Left lobe of liver (tissue), 1 donor: ENCODE data around the genes DENND2B and SWAP70.

- PRO-cap, result unidirectional peak, minus-strand start at chr11:8810673
Measured at GRCh38 chr11:8810564-8811654, at the start of gene DENND2B. Gene DENND2B, minus strand, starts transcription at chr11:8810674.

- PRO-cap, result no peak
Measured at GRCh38 chr11:8867059-8867400, 44.0 kb upstream of the AKIP1 start.

DNA sequence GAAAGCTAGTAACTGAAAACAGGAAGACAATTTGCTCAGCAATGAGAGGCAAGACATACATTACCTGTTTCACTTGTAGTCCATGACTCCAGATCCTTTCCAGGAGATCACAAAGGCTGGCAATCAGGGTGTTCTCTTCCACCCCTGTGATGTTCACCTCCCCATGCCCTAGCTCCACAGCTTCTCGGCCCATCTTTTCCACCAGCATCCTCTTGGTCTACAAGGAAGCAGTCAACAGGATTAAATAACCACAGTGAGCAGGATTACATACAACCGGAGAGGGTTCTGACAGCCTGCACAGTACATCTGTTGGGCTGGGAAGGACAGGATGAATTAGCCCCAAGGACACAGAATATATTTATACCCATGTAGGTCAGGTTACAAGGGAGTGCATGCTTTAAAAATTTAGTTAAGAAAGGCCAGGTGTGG is 69.3 kb upstream of the SCUBE2 start:
- PRO-cap, result no peak

DNA sequence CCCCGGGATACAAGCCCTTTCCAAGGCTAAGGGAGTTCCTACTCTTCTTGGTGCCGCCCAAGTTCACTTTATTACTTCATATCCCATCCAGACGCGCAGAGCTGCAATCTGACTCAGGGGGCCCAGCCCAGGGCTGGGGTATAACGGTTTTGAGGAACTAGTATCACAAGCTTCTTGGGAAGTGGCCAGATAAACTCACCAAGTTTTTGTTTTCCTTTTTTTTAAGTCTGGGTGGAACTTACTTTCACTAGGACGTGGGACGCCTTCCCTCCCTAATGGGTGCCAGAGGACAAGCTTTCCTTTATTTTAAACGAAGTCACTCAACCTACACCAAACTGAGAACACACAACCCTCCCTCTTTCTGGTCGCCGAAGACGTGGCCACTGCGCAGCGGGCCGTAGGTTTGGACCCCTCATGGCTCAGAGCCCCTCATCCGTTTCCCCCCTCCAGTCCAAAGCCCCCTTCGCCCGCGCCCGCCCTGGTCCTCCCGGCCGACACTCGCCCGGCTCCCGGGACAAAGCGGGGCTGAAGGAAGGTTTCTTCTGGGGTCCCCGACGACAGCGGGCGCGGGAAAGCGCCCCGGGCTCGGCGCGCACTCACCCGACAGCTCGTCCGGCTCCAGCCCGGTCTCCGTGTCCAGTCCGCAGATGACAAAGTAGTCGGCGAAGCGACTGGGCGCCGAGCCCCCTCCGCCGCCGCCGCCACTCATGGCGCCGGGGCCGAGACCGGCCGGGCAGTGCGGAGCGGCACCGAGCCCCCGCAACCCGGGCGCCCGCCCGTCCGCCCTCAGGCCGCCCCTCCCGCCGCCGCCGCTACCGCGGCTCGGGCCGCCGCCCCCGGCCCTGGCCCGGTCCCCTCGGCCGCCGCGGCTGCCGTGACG is 549 bp downstream of the DENND5A start:
- PRO-cap, result unidirectional peak, minus-strand start at position 738 of the sequence

- PRO-cap, result no peak
Measured at GRCh38 chr11:9363093-9363668, 21.3 kb upstream of the IPO7 start.

DNA sequence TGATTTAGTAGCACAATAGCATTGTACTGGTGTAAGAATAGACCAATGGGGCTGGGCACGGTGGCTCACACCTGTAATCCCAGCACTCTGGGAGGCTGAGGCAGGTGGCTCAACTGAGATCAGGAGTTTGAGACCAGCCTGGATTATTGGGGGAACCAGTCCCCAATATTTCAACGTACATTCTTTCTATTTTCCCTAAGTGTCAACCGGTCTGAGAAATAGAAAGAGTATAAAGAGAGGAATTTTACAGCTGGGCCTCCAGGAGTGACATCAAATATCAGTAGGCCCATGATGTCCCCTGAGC is 9.3 kb upstream of the ZNF143 start:
- PRO-cap, result no peak

GRCh38 chr11:9460475-9460865 is 342 bp upstream of the ZNF143 start:
- PRO-cap, result bidirectional peak, plus-strand start at chr11:9461012, minus-strand start at chr11:9460656

GRCh38 chr11:9612907-9613840 is 39.7 kb downstream of the WEE1 start:
- PRO-cap, result bidirectional peak, plus-strand start at chr11:9613416, minus-strand start at chr11:9613205

DNA sequence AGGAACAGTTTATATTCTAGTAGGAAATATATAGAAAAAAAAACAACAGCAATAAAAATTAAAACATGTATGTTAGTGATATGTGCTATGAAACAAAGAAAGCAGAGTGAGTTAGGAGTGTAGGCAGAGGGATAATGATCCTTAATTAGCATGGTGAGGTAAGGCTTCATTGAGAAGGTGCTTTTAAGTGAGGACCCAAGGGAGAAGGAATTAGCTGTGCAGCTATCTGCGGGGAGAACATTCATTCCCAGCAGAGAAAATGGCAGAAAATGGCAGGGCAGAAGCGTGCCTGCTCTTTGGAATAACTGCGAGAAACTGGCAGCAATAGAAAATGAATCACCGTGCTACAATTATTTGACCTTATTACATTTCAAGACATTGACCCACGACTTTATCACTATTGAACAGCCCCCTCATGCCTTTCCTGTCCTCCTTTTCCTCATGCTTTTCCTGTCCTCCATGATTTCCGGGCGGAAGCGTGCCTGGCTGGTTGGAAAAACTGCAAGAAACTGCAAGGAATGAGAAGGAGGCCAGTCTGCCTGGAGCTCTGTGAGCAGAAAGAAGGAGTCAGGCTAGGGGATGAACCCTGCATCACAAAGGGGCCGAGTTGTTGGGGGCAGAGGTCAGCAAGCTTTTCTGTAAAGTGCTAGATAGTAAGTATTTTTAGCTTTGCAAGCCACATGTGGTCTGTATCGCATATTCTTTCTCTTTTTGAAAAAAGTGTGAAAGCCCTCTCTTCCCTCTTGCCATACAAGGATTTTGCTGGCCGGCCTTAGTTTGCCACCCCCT is 37.2 kb upstream of the SWAP70 start:
- PRO-cap, result no peak

GRCh38 chr11:9663831-9664837 is at the start of gene SWAP70:
Gene SWAP70, plus strand, starts transcription at chr11:9664077.
- PRO-cap, result bidirectional peak, plus-strand start at chr11:9664077, minus-strand start at chr11:9664002

DNA sequence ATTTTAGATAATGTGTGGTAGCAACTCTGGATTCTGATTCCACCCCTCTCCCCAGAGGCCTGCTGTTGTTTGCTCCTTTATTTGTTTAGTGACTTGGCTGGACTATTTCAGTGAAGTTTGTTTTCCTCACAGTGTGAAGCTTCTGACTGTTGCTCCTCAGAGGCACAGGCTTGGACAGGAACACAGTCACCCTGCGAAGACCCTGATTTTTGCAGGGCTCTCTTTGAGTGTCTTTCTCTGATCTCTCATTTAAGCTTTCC is 72.5 kb downstream of the SWAP70 start:
- PRO-cap, result no peak

GRCh38 chr11:9758249-9759350 is 94.7 kb downstream of the SWAP70 start:
- PRO-cap, result bidirectional peak, plus-strand start at chr11:9758294, minus-strand start at chr11:9758147

DNA sequence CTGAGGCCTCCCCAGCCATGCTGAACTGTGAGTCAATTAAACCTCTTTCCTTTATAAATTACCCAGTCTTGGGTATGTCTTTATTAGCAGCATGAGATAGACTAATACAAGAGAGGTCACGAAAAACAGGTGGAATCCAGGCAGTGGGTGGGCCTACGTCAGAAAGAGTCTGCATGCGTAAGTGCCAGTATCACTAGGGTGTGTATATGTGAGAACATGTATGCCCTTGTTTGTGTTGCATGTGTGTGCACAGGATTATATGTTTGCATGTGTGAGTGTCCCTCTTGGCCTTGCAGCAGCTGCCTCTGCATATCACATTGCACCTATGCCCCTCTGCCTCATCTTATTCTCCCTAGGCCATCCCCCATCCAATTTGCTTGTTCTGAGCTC is 104.1 kb downstream of the SWAP70 start:
- PRO-cap, result no peak

- PRO-cap, result no peak
Measured at GRCh38 chr11:9855639-9856410, 191.9 kb downstream of the SWAP70 start.

DNA sequence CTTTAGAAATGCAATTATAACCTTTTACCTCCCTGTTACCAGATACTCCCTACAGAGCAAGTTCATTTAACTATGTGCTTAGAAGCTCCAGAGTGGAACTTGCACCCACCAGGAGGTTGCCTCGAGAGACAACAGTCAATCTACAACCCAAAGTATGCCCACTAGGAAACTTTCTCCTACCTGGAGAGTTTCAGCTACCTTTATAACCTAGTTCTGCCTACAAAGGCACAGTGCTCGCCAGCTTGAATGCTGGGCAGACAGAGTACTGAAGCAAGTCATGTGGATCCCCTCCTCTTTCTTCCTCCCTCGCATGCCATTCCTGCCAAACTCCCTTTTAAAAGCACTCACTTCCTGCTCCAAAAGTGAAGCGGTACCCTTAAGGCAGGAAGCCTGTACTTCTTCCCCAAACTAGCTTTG is 258.9 kb downstream of the SWAP70 start:
- PRO-cap, result no peak

GRCh38 chr11:10209284-10209794 is 84.7 kb downstream of the SBF2 start:
- PRO-cap, result no peak

- PRO-cap, result no peak
Measured at GRCh38 chr11:10288754-10289429, 5.1 kb downstream of the SBF2 start.

GRCh38 chr11:10294421-10295145 is 564 bp upstream of the SBF2 start:
- PRO-cap, result no peak

DNA sequence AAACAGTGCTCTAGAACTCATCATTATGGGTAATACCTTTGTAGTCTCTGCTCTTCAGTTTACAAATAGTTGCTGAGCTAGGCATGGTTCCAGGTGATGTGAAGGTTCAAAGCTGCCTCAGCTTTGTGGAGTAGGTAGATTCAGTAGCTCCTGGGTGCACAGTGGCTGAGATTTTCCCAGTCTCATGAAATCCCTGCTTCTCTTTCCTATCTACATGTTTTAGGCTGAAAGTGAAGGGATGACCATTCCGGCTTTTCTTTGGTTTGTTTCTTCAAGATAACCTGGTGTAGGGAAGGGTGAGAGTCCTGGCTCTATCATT is 21.9 kb downstream of the ADM start:
- PRO-cap, result unidirectional peak, plus-strand start at position 137 of the sequence

- PRO-cap, result no peak
Measured at GRCh38 chr11:10366429-10367151, 61.7 kb downstream of the ADM start.